ENCODE measurements around the genes PLD2, CAMTA2, NUP88 and MIS12.

DNA sequence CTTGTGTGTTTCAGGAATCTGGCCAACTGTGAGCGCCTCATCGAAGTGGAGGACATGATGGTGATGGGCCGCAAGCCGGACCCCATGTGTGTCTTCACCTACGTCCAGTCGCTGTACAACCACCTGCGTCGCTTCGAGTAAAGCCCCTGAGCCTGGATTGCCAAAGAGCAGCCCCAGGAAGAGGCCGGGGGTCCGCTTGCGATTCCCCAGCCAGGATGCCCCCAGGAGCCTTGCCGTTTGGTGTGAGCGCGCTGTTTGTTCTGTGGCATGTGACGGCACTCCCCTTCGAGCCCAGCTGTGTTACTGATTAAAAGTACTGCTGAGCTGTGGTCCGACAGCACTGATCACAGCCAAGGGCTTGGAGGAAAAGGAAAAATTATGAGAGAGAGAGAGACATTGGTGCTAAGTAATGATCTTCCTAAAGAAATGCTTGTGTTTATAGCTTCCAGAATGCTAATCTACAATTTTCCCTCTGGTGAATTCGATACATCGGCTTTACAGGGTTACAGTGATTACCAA, 23.1 kb downstream of the SMTNL2 start:
- PRO-cap, 2 experiments: no peak in any of the 2 experiments

DNA sequence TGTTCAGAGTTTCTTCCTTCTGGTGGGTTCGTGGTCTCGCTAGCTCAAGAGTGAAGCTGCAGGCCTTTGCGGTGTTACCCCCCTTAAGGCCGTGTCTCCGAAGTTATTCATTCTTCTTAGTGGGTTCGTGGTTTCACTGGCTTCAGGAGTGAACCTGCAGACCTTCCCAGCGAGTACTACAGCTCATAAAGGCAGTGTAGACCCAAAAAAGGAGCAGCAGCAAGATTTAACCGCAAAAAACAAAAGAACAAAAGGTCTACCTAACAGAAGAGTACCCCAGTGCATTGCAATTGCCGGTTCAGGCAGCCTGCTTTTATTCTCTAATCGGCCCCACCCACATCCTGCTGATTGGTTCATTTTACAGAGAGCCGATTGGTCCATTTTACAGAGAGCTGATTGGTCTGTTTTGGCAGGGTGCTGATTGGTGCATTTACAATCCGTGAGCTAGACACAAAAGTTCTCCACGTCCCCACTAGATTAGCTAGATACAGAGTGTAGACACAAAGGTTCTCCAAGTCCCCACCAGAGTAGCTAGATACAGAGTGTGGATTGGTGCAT, 2.0 kb upstream of the ARRB2 start:
- PRO-cap, 2 experiments: no peak in any of the 2 experiments

- PRO-cap, 2 experiments: peak in 1 of 2 experiments; most common plus-strand start chr17:4740030 (in 1)
Observed at GRCh38 chr17:4739993-4740215, 176 bp upstream of the CXCL16 start.

DNA sequence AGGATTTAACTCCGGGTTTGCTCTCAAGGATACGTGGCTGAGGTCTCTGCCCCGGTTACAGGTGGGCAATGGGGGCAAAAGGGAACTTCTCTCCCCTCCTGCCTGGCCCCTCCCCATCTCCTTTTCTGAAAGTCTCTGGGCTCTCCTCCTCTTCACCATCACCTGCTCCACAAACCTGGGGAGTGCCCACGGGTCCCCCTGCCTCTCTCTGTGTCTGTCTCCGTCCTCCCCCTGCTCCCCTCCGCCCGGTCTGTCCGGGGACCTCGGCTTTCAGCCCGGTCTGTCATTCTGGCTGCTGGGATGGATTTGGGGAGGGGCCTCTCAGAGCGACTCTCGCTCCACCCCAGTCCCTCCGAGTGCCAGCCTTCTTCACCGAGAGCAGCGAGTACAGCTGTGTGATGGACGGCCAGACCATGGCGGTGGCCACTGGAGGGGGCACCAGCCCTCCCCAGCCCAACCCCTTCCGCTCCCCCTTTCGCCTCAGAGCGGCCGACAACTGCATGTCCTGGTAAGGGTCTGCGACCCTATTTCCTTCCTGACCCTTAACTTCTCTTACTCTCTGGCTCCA, 5.2 kb upstream of the CXCL16 start:
- PRO-cap, 2 experiments: no peak in any of the 2 experiments

DNA sequence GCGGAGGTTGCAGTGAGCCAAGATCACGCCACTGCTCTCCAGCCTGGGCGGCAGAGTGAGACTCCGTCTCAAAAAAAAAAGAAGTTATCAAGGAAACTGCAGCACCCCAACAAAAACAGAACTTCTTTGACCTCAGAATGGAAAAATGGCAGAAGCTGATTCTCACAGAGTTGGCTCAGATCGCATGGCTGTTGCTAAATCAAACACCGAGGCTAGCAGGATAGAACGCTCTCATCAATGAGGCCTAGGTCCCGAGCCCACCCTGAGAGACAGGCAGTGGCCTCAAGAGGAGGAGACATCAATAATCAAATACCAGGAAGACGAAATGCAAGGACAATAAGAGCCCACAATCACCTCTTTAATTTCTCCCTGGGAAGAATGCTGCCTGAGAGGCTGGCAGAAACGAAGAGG, 1.0 kb upstream of the TM4SF5 start:
- PRO-cap, 2 experiments: no peak in any of the 2 experiments

DNA sequence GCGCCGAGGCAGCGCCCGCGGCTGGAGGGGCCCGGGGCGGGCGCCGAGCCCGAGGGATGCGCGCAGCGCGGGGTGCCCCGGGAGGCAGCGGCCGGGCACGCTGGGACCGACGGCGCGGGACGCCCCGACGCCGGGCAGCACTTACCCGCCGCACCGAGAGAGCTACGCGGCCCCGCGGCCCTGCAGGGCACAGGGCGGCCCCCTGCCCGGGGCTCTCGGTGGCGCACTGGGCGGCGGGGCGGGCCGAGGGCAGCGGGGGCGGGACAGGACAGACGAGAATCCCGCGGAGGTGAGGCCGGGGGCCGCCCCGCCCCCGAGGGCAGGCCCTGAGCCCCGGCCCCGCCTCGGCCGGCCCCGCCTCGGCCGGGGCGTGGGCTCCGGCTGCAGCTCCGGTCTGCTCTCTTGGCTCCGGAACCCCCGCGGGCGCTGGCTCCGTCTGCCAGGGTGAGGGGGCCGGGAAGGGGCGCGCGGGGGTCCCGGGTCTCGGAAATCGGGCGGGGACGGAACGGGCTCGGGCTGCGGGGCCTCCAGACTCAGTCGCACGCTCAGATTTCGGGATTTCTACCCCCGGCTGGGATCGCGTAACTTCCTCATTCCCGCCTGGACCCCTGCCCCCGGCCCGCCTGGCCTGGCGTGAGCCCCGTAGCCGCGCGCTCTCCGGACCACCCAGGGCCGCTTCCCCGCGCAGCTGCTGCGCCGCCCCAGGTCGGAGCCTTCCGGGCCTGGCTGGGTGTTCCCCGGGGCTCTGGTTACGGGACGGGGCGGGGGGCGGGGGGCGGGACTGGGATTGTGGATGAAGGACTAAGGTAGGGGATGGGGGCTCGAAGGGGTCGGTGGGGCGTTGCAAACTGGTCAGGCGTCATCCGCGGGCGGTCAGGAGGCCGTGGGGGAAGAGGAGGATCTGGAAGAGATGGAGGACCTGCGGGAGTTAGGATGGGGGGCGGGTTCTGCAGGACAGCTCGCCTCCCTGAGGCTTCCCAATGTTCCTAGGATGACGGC, at the start of gene PLD2:
TSS of gene PLD2 (plus strand) at position 371 of the 999 bp plus-strand sequence.
- PRO-cap, 2 experiments: peak in 2 of 2 experiments; most common plus-strand start position 386 of the sequence (in 1); most common minus-strand start position 155 of the sequence (in 1)

GRCh38 chr17:4808166-4808624, 1.2 kb downstream of the PLD2 start:
- PRO-cap, 2 experiments: no peak in any of the 2 experiments

- PRO-cap, 2 experiments: no peak in any of the 2 experiments
Observed at GRCh38 chr17:4891286-4891891, 7.9 kb upstream of the C17orf107 start.

DNA sequence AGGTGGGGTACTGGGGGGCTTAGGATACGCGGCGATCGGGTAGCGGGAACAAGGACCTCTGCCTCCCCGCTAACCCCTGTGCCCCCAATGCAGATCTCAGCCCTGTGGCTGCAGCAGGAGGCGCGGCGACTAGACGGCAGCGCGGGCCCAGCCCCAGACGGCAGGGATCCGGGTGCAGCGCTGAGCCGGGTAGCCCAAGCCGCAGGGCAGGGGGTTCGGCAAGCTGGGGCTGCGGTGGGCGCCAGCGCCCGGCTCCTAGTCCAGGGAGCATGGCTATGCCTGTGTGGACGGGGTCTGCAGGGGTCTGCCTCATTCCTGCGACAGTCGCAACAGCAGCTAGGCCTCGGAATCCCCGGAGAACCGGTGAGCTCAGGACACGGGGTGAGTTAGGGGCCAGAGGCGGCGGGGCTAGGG, 815 bp downstream of the C17orf107 start:
- PRO-cap, 2 experiments: no peak in any of the 2 experiments

- PRO-cap, 2 experiments: no peak in any of the 2 experiments
Observed at GRCh38 chr17:4919468-4919899, 12.6 kb upstream of the GP1BA start.

DNA sequence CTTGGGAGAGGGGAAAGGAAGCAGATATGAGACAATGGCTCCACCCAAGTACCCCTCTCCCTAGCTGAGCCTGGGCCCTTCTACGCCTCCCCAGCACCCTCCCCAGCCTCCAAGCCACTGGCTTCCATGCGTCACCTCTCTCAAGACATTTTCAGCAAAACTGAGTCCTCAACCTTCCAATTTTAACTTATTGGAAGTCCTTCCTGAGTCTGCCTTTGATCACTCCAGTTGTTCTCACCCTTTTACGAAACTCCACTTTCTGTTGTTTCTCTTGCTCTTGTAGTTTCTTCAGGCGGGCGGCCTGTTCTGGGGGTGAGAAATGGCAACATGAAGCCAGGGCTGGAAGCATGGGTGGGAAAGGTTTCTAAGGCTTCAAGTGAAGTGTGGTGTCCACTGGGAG, 7.1 kb downstream of the SPAG7 start:
- PRO-cap, 2 experiments: no peak in any of the 2 experiments

GRCh38 chr17:4967327-4967647, 330 bp downstream of the SPAG7 start:
- PRO-cap, 2 experiments: peak in 2 of 2 experiments; most common plus-strand start chr17:4967479 (in 1)

GRCh38 chr17:4986812-4987887, at the start of gene CAMTA2:
Gene CAMTA2, minus strand, starts transcription at chr17:4987675.
- PRO-cap, 2 experiments: peak in 2 of 2 experiments; most common plus-strand start chr17:4987706 (in 1); most common minus-strand start chr17:4987655 (in 1)

- PRO-cap, 2 experiments: peak in 2 of 2 experiments; most common plus-strand start chr17:5419877 (in 2); most common minus-strand start chr17:5418976 (in 1)
Observed at GRCh38 chr17:5418867-5419937, at the start of gene NUP88. Gene NUP88, minus strand, starts transcription at chr17:5419662.

DNA sequence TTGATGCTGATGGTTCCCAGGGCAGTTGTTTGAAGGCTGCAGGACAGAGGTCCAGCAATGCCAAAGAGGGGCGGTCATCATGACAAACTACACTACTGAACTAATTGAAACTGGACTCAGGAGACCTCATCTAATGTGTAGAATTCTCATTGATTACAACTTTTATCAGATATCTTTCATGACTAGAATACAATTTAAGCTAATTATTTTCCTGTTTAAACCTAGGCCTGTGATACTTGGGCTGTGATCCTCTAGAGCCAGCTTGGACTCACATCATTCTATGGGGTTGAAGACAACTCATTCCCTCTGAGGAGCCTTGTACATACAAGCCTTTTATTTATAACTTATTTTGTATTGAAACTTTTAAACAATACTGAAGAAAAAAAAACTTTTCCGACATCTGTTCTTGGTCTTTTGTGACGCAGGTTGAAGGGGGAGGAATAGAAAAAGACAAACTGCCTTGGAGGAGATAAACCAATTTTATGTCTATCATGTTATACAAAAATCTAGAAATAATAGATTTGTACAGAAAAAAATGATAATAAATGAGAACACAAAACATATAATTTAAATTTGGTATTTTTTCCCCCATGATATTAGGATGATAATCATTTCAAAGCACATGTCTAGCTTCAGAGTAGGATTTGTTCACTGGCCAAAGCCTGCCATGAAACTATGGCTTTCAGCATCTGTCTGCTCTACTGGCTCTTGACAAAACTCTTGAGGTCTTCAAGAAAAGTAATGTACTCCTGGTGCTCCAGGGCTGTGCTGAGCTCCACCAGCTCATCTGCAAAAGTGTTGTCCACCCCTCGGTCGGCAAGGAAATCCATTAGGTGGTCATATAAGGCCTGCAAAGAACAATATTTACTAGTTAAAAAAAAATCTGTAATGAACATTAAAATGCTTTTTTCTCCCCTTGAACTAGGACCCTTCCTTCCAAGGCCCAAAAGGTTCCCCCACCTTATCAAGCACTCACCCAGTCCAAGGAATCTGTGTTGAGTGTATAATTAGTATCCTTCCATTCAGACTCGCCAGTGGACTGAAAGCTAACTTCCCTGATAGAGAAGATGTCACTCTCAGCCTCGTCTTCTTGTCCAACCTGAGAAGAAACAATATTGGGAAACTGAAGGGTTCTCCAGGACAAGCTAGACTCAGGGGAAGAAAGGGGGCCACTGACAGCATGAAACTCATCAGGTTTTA, 6.2 kb downstream of the C1QBP start:
- PRO-cap, 2 experiments: no peak in any of the 2 experiments

DNA sequence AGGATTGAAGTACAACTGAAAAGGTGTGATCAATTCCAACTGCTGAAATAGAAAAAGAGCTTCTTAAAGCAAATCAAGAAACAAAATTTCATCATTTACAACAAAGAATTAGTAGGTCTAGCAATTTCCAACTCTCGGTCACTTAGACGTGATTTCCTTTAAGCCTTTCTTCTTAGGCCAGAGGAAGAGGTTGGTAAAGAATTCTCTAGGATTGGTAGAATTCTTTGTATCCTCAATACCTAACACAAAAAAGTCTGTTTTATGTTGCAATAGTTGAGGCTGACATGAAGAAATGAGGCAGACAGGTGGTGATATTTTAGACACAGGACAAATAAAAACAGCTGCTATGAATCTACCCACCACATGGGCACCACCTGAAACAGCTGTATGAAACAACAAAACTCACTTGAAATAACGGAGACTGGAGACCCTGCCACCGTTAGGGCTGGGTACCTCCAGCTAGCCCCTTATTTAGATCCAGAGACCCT, 759 bp downstream of the DERL2 start:
- PRO-cap, 2 experiments: no peak in any of the 2 experiments

- PRO-cap, 2 experiments: peak in 2 of 2 experiments; most common plus-strand start chr17:5486569 (in 2); most common minus-strand start chr17:5486803 (in 2)
Observed at GRCh38 chr17:5486253-5487182, at the start of gene MIS12. Gene MIS12, plus strand, starts transcription at chr17:5486566.

- PRO-cap, 2 experiments: no peak in any of the 2 experiments
Observed at GRCh38 chr17:5504899-5505325, 4.1 kb upstream of the ENSG00000286190 start.

DNA sequence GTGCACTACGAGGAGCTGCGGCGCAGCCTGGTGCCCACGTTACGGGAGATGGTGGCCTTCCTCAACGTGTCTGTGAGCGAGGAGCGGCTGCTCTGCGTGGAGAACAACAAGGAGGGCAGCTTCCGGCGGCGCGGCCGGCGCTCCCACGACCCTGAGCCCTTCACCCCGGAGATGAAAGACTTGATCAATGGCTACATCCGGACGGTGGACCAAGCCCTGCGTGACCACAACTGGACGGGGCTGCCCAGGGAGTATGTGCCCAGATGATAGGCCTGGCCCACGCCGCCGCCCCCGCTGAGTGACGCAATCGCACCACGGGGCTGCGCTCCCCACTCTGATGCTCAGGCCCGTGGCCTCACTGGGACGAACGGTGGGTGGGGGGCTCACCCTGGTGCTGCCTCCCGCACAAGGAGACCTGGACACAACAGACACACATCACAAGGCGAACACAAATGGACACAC, 50.2 kb downstream of the WSCD1 start:
- PRO-cap, 2 experiments: no peak in any of the 2 experiments

GRCh38 chr17:6472910-6473357, 28.7 kb downstream of the PIMREG start:
- PRO-cap, 2 experiments: no peak in any of the 2 experiments